ENCODE measurements around the genes SNX22 and TRIP4.

DNA sequence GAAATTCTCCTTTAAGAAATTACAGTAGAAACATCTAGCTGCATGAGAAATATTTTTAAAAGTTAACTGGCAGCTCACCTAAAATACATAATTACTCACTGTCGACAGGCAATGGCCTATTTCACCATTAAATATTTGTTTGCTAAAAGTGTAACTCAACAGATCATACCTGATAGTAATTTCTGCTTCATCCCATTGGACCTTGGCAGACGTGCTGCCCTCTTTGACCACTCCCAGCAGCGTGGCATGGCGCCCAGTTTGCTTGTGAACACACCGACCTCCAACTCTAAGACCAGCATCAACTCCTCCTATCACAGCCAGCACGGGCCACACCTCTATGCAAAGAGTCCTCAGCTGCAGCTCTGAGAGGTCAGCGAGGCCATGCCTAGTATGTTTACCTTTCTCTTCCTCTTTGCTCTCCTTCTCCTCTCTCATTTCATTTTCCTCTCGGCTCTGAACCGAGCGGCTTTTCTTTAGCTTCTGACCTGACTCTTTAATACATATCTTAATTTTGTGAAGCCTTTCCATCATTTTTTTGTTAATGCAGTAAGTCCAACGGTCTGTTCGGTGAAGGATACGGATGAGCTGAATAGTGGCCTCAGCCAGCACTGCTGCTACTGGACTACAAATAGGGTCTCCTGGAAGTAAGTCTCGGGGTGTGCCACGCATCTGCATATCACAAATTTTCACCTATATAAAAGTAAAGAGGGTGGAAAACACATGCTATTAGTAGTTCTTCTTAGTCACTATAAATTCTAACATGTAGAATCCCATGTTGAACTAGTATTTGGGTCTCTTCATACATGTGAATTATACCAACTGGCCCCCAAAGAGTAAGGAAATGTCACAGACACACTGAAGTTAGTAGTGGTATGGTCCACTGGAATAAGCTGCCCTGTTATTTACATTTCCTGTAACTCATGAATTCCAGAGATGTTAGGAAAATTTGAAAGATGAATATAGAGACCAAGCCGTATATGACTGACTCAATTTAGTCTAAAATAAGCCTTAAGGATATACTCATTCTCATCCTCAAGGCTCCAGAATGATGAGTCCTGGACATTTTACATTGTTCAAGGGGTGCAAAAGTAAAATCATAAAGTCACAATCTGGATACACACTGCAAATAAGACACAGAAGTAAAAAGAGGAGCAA, 80.9 kb downstream of the FBXL22 start:
- RRBS, result no CpG with 5 or more reads among the region's 16 CpGs

- RRBS, result no CpG with 5 or more reads among the region's 8 CpGs
Measured at GRCh38 chr15:64014792-64015472, 31.4 kb downstream of the DAPK2 start.

- RRBS, result no CpG with 5 or more reads among the region's 5 CpGs
Measured at GRCh38 chr15:64017572-64018297, 28.6 kb downstream of the DAPK2 start.

- RRBS, result no CpG with 5 or more reads among the region's 7 CpGs
Measured at GRCh38 chr15:64070979-64071961, 22.4 kb downstream of the CIAO2A start.

GRCh38 chr15:64105347-64105726, 9.6 kb downstream of the SNX1 start:
- RRBS, result no CpG with 5 or more reads among the region's 4 CpGs

- RRBS, result no CpG with 5 or more reads among the region's 1 CpG
Measured at GRCh38 chr15:64106231-64106587, 10.4 kb downstream of the SNX1 start.

GRCh38 chr15:64130230-64130665, 21.3 kb upstream of the SNX22 start:
- RRBS, result no CpG with 5 or more reads among the region's 4 CpGs

- RRBS, result 3% methylated on average over 23 of the region's 55 CpGs
Measured at GRCh38 chr15:64151035-64151856, at the start of gene SNX22. Gene SNX22 (plus strand): TSS chr15:64151731.

- RRBS, result no CpG with 5 or more reads among the region's 7 CpGs
Measured at GRCh38 chr15:64163952-64164325, 1.1 kb upstream of the PPIB start.

DNA sequence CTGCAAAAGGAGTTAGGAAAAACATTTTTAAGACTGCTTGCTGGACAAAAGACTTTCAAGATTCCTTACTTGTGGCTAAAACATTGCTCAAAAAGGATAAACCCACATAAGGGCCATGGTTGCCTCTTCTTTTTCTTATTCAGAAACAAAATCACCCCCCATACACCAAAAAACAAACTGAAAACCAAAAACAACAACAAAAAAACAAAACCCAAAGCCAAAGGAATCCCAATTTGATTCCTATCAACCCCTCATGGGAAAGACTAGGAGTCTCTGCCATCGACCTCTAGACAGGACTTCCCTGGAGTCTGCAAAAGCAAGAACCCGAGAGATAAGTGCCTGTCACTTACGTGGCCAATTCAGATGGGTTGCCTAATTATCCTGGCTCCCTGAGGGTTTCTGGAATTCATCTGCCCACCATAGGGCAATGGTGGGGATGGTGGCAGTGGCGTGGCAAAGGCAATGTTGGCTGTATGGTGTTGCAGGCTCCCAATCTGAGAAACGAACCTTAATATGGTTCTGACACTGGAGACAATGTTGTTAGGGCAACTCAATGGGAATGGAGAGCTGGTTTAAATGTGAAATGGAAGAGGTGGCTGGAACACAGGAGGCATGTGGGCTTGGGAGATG, 4.4 kb upstream of the PPIB start:
- RRBS, result no CpG with 5 or more reads among the region's 5 CpGs

- RRBS, result no CpG with 5 or more reads among the region's 2 CpGs
Measured at GRCh38 chr15:64197387-64198020, 34.7 kb upstream of the PPIB start.

DNA sequence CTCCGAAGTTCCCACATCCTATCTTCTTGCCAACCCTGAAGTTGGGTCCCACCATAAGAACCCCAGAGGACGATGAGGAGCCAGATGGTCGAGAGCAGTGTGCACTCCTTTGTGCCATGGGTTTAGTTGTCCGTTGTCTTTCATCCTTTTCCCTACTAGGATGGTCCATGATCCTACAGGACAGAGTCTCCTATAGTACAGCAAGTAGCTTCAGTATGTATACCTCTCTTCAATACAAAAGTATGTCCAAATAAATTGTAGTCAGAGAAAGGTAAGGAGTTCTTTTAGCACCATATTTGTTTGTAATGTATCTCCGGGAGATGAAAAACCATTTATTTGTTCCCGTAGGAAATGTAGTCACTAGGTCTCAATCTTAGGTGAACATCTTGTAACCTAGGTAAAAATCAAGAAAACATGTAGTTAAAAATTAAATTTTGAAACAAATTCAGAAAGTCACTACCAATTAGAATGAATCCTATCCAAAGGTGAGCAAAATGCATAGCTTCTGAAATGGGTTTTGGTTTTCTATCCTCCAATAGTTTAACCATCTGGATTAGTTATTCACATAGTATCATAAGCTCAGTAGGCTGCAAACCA, 55.5 kb downstream of the CSNK1G1 start:
- RRBS, result no CpG with 5 or more reads among the region's 6 CpGs

DNA sequence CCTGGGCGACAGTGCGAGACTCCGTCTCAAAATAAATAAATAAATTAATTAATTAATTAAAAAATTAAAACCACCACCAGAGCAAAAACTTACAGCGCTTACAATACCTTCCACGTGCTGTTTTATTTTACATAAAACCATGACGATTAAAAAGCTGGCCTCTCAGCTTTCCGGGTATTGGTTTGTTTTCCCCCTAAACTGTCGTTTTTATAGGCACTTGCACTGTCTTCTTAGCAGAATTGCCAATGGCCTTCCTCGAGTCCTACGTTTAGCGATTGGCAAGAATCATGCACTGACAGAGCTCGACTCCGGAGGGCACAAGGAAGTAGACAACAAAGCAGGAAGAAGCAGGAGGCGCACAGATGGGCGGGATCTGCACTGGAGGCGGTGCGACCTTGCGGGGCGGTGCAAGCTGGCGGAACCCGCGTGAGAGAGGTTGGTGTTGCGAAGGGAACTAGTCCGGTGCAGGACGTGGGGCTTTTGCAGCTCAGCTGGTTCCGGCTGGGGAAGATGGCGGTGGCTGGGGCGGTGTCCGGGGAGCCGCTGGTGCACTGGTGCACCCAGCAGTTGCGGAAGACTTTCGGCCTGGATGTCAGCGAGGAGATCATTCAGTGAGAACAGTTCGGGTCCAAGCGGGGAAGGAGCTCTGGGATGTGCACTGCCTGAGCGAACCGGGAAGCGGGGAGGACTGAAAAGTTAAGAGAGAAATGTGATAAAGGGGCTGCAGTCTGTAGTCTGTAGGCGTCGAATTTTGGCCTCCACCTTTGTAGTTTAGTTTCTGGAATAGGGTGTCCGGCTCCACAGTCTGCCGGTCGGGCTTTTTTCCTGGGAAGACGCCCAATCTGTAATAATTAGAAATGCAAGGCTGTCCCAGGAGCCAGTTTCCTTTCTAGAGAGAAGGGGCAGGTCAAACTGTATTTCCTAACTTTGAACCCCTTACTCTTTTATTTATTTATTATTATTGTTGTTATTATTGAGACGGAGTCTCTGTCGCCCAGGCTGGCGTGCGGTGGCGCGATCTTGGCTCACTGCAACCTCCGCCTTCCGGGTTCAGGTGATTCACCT, at the start of gene TRIP4:
Gene TRIP4 (plus strand): TSS at position 483 of the 1,065 bp plus-strand sequence.
- RRBS, result 0% methylated on average over 4 of the region's 52 CpGs

DNA sequence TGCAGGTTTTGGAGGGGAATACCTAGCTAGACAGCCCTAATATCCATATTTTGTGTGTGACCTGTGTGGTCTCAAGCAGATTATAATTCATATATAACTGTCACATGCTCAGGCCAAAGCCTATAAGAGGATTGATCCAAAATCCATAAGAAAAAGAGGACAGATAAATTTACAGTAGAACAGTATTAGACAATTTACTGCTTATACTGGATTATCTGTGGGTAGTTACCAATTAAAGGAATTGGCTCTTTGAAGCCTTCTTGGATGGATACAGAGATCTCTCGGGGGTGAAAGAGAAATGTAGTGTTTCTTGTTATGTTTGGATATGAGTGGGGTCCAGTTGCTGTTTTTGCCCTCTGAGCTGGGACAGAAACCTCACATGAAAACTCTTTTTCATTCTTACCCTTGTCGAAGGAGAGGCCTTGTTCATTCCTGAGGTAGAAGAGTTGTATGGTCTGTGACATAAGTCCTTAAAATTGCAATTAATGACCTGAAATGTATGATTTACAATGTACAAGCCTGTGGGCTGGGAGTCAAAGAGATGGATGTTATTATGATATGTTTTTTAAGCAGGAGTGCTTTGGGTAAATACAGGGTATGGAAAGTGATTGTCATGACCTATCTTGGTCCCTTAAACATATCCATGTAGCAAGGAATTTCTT, 32.7 kb downstream of the ZNF609 start:
- RRBS, result no CpG with 5 or more reads among the region's 2 CpGs

GRCh38 chr15:64681619-64682121, 93.7 kb downstream of the RBPMS2 start:
- RRBS, result no CpG with 5 or more reads among the region's 8 CpGs

DNA sequence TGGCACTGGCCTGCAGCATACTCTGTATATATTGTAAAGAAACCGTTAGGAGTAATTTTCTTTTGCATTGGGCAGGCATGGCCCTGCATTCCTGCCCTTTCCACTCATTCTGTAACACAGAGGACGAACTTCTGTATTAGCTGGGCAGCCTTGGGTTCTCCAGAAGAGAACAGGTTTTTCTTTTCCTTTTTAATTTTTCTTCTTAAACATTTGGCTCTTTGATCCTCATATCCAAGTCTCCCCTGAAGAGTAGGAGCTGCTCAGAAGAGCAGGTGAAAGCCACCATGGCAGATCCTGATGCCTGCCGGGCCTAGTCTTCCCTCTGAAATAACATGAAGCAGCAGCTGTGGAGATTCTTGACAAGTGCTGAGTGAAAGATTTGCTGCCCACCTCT, 91.6 kb downstream of the RBPMS2 start:
- RRBS, result no CpG with 5 or more reads among the region's 3 CpGs

- RRBS, result no CpG with 5 or more reads among the region's 9 CpGs
Measured at GRCh38 chr15:64755524-64755928, 19.9 kb downstream of the RBPMS2 start.

GRCh38 chr15:64807036-64808013, 18.1 kb downstream of the PIF1 start:
- RRBS, result no CpG with 5 or more reads among the region's 18 CpGs

DNA sequence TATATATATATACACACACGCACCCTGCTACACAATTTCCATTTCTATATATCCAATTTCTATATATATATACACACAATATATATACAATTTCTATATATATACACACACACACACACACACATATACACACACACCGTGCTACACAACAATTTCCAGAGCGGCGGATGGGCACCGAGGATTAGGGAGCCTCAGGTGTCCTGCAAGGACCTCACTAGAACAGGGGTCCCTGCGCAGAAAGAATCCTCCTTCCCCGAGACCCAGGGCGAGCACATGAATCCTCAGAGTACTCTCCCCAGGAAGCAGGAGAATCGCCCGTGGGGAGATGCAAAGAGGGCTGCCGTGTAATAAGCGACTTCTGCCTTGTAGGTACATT, 563 bp downstream of the PIF1 start:
- RRBS, result no CpG with 5 or more reads among the region's 12 CpGs

DNA sequence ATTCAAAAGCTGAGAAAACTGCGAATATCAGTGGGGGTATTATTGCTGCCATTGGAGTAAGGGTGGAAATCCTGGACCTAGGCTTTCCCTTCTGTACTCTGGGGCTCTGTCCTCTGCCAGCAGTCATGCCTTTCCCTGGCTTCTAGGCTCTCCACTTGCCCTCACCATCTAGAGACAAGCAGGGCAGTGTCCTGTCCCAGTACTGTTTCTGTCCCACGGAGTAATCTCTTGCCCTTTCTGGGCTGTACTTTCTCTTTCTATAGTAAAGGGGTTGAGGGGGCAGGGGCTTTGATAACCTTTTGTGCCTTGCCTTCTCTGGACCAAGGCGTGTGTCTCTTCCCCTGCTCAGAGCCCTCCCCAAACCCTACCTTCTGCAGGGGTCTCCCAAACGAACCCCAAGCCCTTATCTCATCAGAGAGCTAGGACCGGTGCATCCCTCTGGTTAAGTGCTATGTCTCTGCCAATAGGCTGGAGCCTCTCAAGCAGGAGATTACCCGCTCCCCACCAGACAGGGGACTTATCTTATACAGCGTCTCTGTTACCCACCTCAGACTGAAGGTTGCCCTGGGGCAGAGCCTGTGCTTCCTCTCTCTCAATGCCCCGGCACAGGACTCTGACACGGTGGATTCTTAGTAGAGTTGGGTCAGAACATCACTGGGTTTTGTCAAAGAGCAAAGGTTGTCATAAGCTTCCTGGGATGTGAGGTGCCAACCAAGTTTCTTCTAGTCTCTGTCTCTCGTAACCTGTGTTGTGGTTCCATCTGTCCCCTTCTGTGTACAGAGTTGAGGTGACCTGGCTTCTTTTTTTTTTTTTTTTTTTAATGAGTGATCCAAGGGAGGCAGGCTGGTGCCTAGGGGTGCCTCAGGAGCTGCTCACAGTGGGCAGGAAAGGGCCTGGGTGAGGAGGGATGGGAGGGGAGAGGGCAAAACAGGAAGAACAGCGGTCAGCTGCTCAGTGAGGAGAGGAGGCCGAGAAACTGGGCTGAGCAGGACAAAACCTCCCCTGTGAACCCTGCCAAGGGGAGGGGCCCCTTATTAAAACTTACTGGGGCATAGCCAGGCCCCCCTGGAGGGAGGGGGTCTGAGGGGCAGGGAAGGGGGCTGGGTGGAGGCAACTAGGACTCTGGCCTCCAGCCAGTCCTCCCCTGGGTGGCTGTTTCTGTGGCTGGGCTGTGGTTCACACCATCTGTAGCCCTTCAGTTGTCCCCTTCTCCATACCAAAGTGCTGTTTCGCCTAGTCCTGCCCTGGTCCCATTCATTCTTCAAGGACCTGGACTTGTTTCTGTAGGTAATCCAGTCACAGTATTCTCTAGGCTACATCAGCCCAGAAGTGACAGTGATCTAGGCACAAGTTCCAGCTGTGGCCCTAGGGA, 3.2 kb downstream of the PLEKHO2 start:
- RRBS, result no CpG with 5 or more reads among the region's 13 CpGs